Heart left ventricle (tissue), 7 donors: ENCODE measurements around a stretch of chr3.

GRCh38 chr3:172252418-172253099, 195.7 kb downstream of the GHSR start:
- PRO-cap, 6 experiments: no peak in any of the 6 experiments
- RAMPAGE, long total RNA, 2 experiments: no peak in any of the 2 experiments
- RRBS: no CpG with 5 or more reads among the region's 7 CpGs

- PRO-cap, 6 experiments: no peak in any of the 6 experiments
- RAMPAGE, long total RNA, 2 experiments: no peak in any of the 2 experiments
- RRBS: no CpG with 5 or more reads among the region's 5 CpGs
Observed at GRCh38 chr3:172351562-172352242, 96.6 kb downstream of the GHSR start.

GRCh38 chr3:172362411-172362862, 85.8 kb downstream of the GHSR start:
- PRO-cap, 6 experiments: no peak in any of the 6 experiments
- RAMPAGE, long total RNA, 2 experiments: no peak in any of the 2 experiments
- RRBS: no CpG with 5 or more reads among the region's 4 CpGs

GRCh38 chr3:172404139-172404634, 44.1 kb downstream of the GHSR start:
- PRO-cap, 6 experiments: no peak in any of the 6 experiments
- RAMPAGE, long total RNA, 2 experiments: no peak in any of the 2 experiments
- RRBS: no CpG with 5 or more reads among the region's 5 CpGs

DNA sequence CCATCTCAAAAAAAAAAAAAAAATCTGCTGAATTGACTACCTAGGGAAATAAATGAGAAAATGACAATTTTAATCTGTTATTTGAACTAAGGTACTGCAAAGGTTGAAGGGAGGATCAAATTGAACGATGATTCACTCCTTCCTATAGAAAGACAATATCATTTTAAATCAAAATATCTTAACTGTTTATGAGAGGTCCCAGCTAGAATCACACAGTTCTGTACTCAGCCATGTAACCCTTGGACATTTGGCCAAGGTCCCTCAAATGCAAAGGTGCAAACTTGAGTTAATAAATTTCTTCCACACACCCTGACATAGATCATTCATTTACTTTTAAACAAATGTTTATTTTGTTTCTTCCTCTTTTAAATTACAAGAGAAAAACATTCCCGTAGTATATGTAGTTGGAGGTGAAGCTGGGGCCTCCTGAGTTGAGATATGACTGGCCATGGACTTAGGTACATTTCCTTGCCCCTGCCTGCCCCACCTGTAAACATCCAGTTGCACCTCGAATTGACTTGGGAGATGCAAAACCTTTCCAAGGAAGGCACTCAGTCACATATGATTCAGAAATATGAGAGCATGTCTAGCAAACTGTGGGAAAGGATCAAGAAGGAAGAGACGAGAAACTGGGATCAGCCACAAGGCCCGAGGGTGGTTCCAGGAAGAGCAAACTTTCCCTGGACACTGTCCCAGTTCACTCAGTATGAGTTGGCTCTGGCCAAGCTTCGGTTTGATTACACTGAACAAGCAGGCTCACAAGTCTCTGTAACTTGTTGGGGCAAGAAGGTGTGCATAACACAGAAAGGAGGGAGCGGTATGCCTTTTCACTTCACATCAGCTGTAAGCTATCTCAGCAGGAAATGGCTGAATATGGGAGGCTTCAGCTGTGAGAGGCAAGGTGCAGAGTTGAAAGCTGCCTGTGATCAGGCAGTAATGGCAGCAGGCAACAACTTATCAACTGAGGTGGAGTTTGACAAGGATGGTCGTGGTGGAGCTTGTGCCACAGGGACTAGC, 6.7 kb downstream of the TNFSF10 start:
- PRO-cap, 6 experiments: peak in 1 of 6 experiments; most common plus-strand start position 704 of the sequence (in 1); most common minus-strand start position 609 of the sequence (in 1)
- RAMPAGE, long total RNA, 2 experiments: no peak in any of the 2 experiments
- RRBS: no CpG with 5 or more reads among the region's 8 CpGs

DNA sequence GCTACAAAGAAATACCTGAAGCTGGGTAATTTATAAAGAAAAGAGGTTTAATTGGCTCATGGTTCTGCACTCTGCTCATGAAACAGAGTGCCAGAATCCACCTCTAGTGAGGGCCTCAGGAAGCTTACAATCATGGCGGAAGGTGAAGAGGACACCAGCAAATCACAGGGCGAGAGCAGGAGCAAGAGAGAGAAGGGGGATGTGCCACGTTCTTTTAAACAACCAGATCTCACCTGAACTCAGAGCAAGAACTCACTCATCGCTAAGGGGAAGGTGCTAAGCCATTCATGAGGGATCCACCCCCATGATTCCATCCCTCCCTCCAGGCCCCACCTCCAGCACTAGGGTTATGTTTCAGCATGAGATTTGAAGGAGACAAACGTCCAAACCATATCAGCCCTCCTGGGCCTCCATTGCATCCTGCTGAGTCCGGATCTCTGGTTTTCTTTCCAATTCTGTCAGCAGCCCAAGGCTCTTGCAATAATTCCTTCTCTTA, 29.8 kb upstream of the TNFSF10 start:
- PRO-cap, 6 experiments: no peak in any of the 6 experiments
- RAMPAGE, long total RNA, 2 experiments: no peak in any of the 2 experiments
- RRBS: no CpG with 5 or more reads among the region's 6 CpGs

GRCh38 chr3:172685681-172686335, 25.1 kb downstream of the NCEH1 start:
- PRO-cap, 6 experiments: no peak in any of the 6 experiments
- RAMPAGE, long total RNA, 2 experiments: no peak in any of the 2 experiments
- RRBS: no CpG with 5 or more reads among the region's 4 CpGs

DNA sequence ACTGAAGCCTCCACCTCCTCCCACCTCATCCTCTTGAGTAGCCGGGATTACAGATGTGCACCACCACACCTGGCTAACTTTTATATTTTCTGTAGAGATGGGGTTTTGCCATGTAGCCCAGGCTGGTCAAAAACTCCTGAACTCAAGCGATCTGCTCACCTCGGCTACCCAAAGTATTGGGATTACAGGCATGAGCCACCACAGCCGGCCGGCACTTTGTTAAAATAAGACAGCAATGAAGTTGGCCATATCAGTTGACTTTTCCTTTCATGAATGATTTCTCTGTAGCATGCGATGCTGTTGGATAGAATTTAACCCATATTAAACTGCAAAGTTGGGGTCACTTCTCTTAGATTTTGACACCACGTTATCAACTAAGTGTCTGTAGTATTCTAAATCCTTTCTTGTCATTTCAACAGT, 38.8 kb downstream of the ECT2 start:
- PRO-cap, 6 experiments: no peak in any of the 6 experiments
- RAMPAGE, long total RNA, 2 experiments: no peak in any of the 2 experiments
- RRBS: no CpG with 5 or more reads among the region's 7 CpGs

GRCh38 chr3:173398065-173398523, 550 bp downstream of the NLGN1 start:
- PRO-cap, 6 experiments: peak in 6 of 6 experiments; most common minus-strand start chr3:173398244 (in 6)
- RAMPAGE, long total RNA, 2 experiments: no peak in any of the 2 experiments
- RRBS: no CpG with 5 or more reads among the region's 17 CpGs

- PRO-cap, 6 experiments: no peak in any of the 6 experiments
- RAMPAGE, long total RNA, 2 experiments: no peak in any of the 2 experiments
- RRBS: no CpG with 5 or more reads among the region's 4 CpGs
Observed at GRCh38 chr3:174868286-174869409, 9.5 kb downstream of the NAALADL2 start.

DNA sequence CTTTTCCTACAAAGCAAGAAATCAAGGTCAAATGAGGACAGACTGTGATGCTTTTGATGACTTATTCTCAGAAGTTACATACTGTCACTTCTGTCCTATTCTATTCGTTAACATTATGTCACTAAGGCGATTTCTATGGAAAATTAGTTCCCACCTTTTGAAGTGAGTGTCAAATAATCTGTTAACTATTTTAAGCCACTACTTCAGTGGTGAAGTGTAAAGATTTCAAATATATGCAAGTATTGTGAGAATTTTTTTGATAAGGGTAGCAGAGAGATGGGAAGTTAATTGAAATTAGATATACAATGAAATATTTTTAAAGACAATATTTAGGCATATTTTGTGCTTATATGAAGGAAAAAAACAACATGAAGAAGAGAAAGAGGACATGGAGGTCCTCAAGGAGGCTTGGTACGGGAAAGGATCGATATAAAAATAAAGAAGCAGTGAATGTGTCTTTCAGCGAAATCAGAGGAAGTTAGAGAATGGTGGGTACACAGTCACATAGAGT, 106.2 kb downstream of the NAALADL2 start:
- PRO-cap, 6 experiments: no peak in any of the 6 experiments
- RAMPAGE, long total RNA, 2 experiments: no peak in any of the 2 experiments
- RRBS: no CpG with 5 or more reads among the region's 5 CpGs

DNA sequence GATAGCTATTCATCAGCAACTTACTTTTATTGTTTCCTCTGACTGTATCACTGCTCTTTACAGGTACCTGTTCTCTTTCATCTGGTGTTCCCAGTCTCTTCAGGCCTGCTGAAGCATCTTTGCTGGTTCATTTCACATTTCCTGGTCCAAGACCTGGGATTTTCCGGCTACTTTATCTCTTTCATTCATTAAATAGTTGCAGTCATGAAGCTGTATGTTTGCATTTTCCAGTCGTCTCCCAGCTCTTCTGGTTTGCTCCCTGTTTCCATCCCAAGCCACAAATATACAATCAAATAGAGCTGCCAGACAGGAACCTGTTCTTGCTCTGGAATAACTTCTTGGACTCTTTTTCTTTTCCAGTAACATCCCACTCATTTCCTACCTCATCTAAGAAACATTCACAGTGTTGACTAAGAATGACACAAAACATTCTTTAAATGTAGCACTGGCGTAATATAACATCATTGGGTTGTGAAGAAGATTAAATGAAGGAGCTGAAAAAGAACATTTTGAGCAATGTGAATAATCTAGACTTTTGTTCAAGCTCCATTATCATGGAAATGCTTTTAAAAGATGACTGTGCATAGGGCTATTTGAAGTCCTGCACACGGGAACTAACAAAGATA, 573.8 kb downstream of the NAALADL2 start:
- PRO-cap, 6 experiments: no peak in any of the 6 experiments
- RAMPAGE, long total RNA, 2 experiments: no peak in any of the 2 experiments
- RRBS: no CpG with 5 or more reads among the region's 4 CpGs

GRCh38 chr3:176920840-176921180, 276.5 kb downstream of the TBL1XR1 start:
- PRO-cap, 6 experiments: no peak in any of the 6 experiments
- RAMPAGE, long total RNA, 2 experiments: no peak in any of the 2 experiments
- RRBS: no CpG with 5 or more reads among the region's 4 CpGs

GRCh38 chr3:177026230-177027011, 170.9 kb downstream of the TBL1XR1 start:
- PRO-cap, 6 experiments: no peak in any of the 6 experiments
- RAMPAGE, long total RNA, 2 experiments: no peak in any of the 2 experiments
- RRBS: no CpG with 5 or more reads among the region's 1 CpG

- PRO-cap, 6 experiments: no peak in any of the 6 experiments
- RAMPAGE, long total RNA, 2 experiments: no peak in any of the 2 experiments
- RRBS: no CpG with 5 or more reads among the region's 4 CpGs
Observed at GRCh38 chr3:177063786-177064904, 133.1 kb downstream of the TBL1XR1 start.

DNA sequence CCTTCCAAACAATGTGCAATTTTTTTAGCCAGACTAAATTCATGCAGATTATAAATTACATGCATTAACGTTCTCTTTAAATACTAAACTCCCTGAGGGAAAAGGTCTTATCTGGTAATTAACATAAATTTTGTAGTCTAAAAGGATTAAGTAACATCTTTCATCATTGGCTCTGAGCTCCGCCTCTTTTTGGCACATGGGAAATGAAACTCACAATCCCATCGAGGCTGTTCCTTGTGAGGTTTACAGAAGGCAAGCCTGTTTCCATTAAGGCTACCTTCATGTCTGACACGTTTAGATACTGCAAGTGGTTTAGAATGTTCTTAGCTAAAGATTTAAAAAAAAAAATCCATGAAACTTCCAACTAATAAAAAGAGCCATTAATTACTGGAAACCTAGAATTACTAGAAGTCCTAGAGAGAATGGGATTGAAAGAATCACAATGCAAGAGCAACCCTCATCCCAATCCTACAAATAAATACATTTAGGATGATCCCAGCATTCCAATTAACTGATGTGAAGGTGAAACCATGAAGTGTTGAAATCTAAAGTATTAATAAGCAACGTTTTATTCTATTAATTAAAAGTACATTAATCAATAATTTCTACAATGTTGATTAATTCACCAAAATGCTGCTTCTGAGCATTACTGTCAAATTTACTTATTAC, 75.6 kb downstream of the TBL1XR1 start:
- PRO-cap, 6 experiments: no peak in any of the 6 experiments
- RAMPAGE, long total RNA, 2 experiments: no peak in any of the 2 experiments
- RRBS: no CpG with 5 or more reads among the region's 5 CpGs

DNA sequence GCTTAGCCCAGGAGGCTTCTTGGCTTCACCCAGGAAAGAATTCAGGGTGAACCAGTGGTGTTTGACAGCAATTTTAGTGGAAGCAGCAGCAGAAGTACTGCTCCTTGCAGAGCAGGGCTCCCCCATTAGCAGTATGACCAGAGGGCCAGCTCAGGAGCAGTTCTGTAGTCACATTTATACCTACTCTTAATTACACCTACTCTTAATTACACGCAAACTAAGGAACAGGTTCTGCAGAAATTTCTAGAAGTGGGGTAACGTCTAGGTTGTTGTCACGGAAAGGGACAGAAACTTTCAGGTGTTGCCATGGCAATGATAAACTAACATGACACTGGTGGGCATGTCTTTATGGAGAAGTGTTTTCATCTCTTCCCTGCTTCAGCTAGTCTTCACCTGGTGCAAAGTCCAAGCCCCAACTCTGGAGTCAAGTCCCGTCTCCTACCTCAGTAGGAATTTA, 55.1 kb downstream of the TBL1XR1 start:
- PRO-cap, 6 experiments: no peak in any of the 6 experiments
- RAMPAGE, long total RNA, 2 experiments: no peak in any of the 2 experiments
- RRBS: no CpG with 5 or more reads among the region's 4 CpGs

- PRO-cap, 6 experiments: no peak in any of the 6 experiments
- RAMPAGE, long total RNA, 2 experiments: no peak in any of the 2 experiments
- RRBS: no CpG with 5 or more reads among the region's 12 CpGs
Observed at GRCh38 chr3:177299754-177300712, 102.8 kb upstream of the TBL1XR1 start.

DNA sequence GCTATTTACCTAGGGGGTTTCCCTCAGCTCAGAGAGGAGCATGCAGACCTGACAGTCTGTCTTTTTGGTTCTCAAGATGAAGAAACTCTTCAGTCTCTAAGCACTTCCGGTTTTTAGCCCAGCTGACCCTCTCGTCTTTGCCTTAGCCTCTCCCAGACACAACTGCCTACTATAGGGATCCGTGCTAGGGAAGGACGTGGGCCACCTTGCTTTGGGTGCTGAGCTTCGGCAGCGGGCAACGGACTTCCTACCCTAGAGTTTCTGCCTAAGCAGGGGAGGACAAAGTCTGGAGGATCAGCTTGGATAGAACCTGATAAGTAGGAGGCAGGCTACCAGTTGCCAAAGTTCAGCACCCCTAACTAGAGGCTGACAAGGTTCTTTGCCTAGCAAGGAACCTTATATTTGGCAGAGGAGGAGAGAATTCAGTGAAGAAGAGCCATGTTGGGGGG, 164.3 kb upstream of the TBL1XR1 start:
- PRO-cap, 6 experiments: no peak in any of the 6 experiments
- RAMPAGE, long total RNA, 2 experiments: no peak in any of the 2 experiments
- RRBS: no CpG with 5 or more reads among the region's 7 CpGs

DNA sequence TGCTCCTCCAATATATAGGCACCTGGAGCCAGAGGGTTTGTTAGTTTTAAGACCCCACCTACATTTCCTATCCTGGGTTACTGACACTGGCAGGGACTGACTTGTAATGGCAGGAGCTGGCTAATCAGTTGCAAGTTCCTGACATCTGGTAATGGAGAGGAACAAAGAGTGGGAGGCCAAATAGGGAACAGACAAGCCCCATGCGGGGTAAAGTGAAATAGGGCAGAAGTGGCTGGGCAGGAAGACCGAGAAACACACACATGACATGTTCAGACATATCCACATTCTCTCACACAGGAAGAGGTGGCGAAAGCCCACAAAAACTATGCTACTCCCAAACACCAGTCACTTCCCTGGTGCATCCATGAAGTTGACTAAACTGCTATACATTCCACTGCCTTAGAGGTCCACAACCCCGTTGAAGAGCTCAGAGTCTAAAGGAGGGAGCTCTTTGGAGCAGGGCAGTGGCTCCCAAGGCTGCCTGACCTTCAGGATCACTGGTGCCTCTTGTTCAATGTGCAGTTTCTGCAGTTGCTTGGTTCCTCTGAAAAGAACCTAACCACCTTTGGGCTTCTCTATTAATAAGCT, 394.1 kb upstream of the TBL1XR1 start:
- PRO-cap, 6 experiments: no peak in any of the 6 experiments
- RAMPAGE, long total RNA, 2 experiments: no peak in any of the 2 experiments
- RRBS: no CpG with 5 or more reads among the region's 4 CpGs